Stomach (tissue), 7 donors: Measurements from ENCODE around the genes CMTM8 and DYNC1LI1.

GRCh38 chr3:32216109-32216619 lies 22.3 kb upstream of the CMTM8 start:
- PRO-cap, result no peak
- RAMPAGE, long total RNA, 5 experiments, result no peak in any of the 5 experiments
- RRBS, result no CpG with 5 or more reads among the region's 7 CpGs

GRCh38 chr3:32238428-32239211 lies at the start of gene CMTM8:
TSS of gene CMTM8 (plus strand) at chr3:32238680.
- PRO-cap, result bidirectional peak, plus-strand start at chr3:32238740, minus-strand start at chr3:32238575; unidirectional peak, plus-strand start at chr3:32238964
- RAMPAGE, long total RNA, 5 experiments, result start-site peak on the plus strand in 1 of 5 experiments, at chr3:32238678-32238734 at its widest, 6 reads per replicate; start-site peak on the minus strand in 1 of 5 experiments, at chr3:32238562-32238616 at its widest, 11 reads per replicate
- RRBS, result under 1% methylated on average over 32 of the region's 92 CpGs

- PRO-cap, result bidirectional peak, plus-strand start at chr3:32570952, minus-strand start at chr3:32570804; unidirectional peak, minus-strand start at chr3:32571186; bidirectional peak, plus-strand start at chr3:32571256, minus-strand start at chr3:32571186
- RAMPAGE, long total RNA, 5 experiments, result start-site peak on the minus strand in 5 of 5 experiments, at chr3:32570681-32570842 at its widest, 400 to 3,440 reads per replicate
- RRBS, result 1% methylated on average over 46 of the region's 99 CpGs
Measured at GRCh38 chr3:32570452-32571538, at the start of gene DYNC1LI1. TSS of gene DYNC1LI1 (minus strand) at chr3:32570858.

DNA sequence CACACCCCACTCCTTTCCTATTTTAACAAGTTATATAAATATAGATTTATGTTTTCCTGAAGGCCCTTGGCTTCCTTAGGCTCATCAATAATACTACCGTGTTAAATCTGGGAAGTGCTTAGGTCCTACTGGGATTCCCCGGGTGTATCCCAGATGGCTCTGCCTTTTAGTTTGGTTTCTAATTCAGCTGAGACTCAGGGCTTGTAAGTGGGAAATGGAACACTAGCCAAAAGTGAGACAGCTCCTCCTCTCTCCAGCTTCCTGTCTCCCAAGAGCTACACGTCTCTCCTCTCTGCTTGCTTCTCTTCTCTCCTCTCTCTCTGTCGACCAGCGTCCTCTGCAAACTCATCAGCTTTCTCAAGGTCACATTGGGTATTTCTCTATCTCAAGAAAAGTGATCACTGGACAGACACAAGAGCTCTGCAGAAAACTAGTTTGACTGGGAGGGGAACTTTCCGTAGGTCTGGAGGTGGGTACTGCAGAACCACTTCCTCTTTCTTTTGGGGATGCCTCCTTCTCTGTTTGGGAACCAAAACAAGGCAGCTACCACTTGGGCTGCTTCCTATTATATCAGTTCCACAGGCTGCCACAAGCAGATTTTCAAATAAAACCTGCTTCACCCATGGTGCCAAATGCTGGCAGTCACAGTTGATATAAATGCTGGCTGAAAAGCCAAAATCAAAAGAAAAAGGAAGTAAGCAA lies 7.0 kb upstream of the DYNC1LI1 start:
- PRO-cap, result no peak
- RAMPAGE, long total RNA, 5 experiments, result no peak in any of the 5 experiments
- RRBS, result no CpG with 5 or more reads among the region's 6 CpGs

DNA sequence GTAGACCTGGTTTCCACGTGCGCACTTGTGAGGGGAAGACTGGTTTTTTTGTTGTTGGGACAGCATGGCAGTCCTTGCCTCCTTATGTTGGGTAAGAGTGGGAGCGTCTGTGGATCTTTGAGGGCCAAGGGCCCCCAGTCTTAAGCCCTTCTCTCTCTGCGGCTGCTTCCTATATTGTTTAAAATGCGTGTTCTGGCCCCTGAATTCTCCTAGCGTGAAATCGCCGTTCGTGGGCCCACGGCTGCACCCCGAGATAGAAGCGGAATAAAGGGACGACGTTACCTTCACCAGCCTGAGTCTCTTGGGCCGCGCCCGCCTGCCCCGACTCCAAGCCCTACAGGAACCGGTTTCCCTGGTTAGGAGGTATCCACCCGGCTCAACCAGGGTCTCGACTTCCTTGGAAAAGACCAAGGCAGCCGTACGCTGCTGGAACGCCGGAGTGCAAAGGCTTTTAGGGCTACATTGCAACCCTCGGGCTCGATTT lies 1.7 kb downstream of the TRIM71 start:
- PRO-cap, result no peak
- RAMPAGE, long total RNA, 5 experiments, result no peak in any of the 5 experiments
- RRBS, result 50% methylated on average over 6 of the region's 27 CpGs

DNA sequence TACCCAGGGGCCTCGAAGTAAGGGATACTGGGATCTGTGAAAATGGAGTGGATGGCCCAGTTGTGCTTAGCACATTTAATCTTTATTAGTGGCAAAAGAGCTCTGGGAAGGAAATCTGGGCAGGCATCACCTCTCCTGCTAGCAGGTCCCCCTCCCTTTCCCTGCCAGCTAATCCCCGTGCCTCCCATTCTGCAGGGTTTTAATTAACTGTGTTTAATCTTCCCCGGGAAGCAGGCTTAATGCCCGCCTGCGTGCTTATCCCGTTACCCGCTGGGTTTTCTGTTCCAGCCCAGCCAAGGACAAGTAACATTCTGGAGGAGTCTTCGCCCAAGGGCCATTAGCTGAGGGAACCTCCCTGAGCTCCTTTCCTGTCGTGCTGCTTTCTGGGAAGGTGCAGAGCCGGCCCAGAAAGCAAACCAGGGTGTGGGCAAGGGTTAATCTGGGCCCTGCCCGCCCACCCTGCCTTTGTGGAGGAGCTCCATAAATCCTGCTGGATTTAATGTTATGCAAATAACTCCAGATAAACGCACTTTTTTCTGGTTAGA lies 25.7 kb downstream of the TRIM71 start:
- PRO-cap, result no peak
- RAMPAGE, long total RNA, 5 experiments, result no peak in any of the 5 experiments
- RRBS, result no CpG with 5 or more reads among the region's 12 CpGs

GRCh38 chr3:32902834-32903405 lies 48.5 kb upstream of the CCR4 start:
- PRO-cap, result no peak
- RAMPAGE, long total RNA, 5 experiments, result no peak in any of the 5 experiments
- RRBS, result no CpG with 5 or more reads among the region's 37 CpGs

- PRO-cap, result no peak
- RAMPAGE, long total RNA, 5 experiments, result no peak in any of the 5 experiments
- RRBS, result no CpG with 5 or more reads among the region's 5 CpGs
Measured at GRCh38 chr3:32963721-32964491, 12.5 kb downstream of the CCR4 start.

DNA sequence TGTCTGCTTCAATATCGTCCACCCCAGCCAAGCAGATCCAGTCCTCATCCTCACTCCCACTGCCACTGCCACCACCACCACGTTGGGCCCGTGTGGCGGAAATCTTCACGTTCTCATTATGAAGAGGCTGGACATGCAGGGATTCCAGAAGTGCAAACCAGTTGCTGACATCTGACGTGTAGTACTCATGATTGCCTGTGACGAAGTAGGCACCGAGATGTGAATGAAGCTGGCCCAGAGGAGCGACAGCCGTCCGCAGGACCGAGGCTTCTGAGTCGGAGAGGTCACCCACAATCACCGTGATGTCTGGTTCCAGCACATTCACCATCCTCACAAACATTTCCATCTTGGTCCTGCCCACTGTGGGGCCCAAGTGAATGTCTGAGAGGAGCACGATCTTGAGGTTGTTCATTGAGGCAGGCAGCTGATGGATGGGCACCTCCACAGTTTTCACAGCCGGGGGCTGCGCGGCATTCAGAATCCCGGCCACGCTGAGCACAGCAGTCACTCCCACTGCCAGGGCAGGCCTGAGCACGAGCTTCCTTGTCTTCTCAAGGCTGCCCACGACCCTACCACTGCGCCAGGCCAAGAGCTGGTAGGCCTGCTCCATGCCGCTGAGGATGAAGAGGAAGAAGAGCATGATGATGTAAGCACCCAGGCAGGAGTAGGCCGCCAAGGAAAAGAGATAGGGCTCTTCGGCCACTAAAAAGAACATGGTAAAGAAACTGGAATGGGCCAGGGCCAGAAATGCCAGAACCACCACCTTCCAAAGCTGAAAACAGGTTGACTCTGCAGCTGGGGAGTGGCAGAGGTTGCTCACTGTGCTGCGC lies 3.6 kb downstream of the GLB1 start:
- PRO-cap, result no peak
- RAMPAGE, long total RNA, 5 experiments, result start-site peak on the minus strand in 1 of 5 experiments, centred at position 277 of the sequence, 11 reads per replicate
- RRBS, result no CpG with 5 or more reads among the region's 27 CpGs

DNA sequence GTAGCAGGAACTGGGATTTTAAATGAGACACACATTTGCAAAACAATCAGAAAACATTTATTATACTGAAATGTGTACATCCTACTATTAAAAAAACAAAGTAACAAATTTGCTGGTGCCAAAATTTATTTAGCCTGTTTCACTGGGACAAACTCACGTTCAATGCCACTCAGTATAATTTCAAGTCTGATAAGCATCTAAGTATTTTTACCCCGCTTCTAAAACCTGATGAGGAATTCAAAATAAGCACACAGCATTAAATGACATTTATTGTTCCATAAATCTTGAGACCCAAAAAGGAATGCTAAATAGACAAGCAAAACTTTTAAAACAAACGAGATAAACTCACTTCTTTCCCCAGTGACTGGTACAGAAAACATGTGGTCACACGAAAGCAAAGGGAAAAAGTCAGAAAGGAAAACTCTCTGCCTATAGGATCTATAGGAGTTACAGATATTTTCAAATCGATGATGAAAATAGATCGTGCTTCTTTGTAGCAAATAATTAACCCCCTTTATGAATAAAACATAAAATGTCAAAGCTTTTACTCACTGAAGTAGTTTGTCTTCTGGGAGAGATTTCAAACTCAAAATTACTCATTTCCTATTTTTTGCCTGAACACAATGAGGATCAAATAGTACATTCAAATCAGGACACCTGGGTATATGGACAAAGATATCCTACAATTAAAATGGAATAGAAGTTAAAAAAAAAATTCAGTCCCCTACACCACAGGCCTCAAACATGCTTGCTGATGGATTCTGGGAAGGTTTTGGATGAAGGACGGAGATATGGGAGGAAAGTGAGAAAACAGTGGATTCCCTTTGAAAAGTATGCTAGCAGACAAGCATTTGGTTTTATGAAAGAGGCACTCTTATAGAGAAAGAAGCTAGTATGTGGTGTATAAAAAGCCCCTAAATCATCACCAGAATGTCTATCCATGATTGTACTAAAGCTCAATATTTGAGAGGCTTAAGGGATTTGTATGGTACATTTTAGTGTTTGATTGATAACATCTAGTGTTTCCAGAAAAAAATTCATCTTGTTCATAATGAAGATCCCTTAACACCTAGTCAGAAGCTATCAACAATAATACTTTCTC lies 51.6 kb downstream of the UBP1 start:
- PRO-cap, result no peak
- RAMPAGE, long total RNA, 5 experiments, result start-site peak on the minus strand in 1 of 5 experiments, centred at position 912 of the sequence, 9 reads per replicate
- RRBS, result no CpG with 5 or more reads among the region's 7 CpGs

GRCh38 chr3:33406723-33407052 lies 33.5 kb downstream of the UBP1 start:
- PRO-cap, result no peak
- RAMPAGE, long total RNA, 5 experiments, result start-site peak on the minus strand in 1 of 5 experiments, at chr3:33406472-33407006 at its widest, 18 reads per replicate
- RRBS, result no CpG with 5 or more reads among the region's 4 CpGs

GRCh38 chr3:33584589-33585154 lies 133.4 kb downstream of the CLASP2 start:
- PRO-cap, result no peak
- RAMPAGE, long total RNA, 5 experiments, result start-site peak on the minus strand in 2 of 5 experiments, at chr3:33584754-33584983 at its widest, 15 to 21 reads per replicate
- RRBS, result no CpG with 5 or more reads among the region's 4 CpGs

DNA sequence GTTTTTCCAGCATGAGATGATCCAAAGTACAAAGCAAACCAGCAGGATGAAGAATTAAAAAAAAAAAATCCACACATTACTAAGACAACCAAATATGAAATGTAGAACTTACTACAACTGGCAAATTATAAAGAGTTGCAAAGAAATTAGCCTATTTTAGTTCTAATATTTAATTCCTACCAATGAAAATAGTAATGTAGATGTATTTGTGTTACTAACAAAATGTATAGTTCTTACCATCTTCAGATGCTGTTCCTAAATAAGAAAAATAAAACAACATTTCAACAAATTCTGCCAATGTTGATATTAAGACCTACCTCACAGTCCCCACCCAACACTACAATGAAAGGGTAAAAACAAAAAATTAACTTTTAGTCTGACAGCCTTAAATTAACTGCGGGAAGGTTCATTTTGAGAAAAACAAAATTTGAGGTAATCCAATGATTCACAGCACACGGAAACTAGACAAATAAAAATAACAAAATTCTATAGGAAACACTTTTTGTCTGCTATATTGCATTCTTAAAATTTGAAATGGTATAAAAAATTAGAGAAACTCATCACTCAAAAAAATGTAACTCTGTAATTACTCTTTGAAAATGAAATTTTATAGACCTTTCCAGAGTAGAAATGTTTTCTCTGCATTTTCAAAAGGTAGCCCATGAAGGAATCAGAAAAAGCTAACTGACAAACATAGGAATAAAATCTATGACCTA lies 123.2 kb downstream of the CLASP2 start:
- PRO-cap, result no peak
- RAMPAGE, long total RNA, 5 experiments, result no peak in any of the 5 experiments
- RRBS, result no CpG with 5 or more reads among the region's 2 CpGs

DNA sequence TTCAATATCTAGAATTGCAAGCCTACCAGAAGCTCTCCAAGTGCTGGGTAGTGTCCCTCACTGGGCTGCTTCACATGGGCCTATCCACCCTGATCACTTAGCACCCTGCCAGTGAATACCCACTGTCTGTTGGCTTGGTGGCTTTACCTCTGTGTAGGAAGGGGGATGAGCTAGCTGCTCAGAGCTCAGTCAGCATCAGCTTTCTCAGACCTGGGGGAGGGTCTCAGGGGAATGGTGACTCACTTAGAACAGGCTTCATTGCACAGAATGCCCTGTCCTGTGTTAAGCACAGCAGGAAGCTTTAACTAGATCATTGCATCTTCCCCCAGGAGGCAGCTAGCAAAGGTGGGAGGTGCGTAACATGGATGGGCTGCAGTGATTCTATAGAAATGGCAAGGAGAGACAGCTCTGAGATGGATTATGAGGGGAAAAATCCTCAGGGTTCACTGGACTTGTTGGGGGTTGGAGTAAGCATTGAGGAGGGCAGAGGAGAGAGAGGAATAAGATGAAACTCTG lies 209.8 kb downstream of the PDCD6IP start:
- PRO-cap, result no peak
- RAMPAGE, long total RNA, 5 experiments, result no peak in any of the 5 experiments
- RRBS, result no CpG with 5 or more reads among the region's 1 CpG

DNA sequence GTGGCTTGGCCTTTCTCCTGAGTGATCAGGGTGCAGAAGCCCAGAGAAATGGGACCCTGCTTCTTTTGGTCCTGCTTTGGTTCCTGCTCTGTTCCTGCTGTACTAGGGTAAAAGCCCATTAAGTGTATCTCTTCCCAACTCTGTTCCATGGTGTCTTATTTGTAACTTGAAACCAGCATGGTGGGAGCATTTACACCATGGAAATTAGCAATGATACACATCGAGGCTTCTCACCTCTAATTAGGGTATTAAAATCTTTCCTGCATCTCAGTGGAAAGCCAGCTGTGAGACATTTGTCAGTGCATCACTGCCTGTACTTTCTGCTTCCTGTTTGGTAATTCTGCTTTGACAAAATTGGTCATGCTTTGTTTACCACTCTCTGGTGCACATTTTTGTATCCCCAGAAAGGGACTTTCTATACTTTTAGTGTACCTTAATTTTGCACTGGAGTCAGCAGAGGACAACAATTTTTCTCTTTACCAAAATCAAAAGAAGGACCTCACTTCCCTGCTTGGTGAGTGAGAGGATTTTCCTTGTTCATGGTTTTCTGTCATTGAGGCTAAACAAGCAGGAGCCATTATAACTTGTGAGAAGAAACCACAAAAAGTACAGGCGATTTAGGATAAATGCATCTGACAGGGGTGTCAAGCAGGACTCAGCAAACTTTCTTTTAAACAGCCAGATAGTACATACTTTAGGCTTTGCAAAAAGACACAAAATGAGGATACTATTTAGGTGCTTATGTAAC lies 402.2 kb downstream of the PDCD6IP start:
- PRO-cap, result no peak
- RAMPAGE, long total RNA, 5 experiments, result no peak in any of the 5 experiments
- RRBS, result no CpG with 5 or more reads among the region's 2 CpGs

DNA sequence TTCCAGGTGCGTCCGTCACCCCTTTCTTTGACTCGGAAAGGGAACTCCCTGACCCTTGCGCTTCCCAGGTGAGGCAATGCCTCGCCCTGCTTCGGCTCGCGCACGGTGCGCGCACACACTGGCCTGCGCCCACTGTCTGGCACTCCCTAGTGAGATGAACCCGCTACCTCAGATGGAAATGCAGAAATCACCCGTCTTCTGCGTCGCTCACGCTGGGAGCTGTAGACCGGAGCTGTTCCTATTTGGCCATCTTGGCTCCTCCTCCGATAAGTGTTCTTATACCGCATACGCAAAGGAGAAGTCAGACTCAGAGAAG lies 620.4 kb downstream of the PDCD6IP start:
- PRO-cap, result no peak
- RAMPAGE, long total RNA, 5 experiments, result no peak in any of the 5 experiments
- RRBS, result no CpG with 5 or more reads among the region's 21 CpGs

DNA sequence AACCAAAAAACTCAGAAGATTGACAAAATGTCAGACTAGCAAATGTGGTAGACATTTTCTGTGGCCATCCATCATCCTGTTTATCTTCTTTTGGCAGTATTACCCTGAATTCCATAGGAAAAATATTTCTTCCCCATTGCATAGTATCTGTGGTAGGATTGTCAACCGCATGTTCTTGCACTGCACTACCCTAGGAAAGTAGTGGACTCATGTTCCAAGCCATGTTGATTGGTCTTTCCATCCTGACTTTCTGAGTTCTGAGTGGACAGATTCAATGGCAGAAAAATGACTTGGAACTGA lies 694.7 kb downstream of the PDCD6IP start:
- PRO-cap, result unidirectional peak, minus-strand start at position 187 of the sequence
- RAMPAGE, long total RNA, 5 experiments, result no peak in any of the 5 experiments
- RRBS, result no CpG with 5 or more reads among the region's 1 CpG

DNA sequence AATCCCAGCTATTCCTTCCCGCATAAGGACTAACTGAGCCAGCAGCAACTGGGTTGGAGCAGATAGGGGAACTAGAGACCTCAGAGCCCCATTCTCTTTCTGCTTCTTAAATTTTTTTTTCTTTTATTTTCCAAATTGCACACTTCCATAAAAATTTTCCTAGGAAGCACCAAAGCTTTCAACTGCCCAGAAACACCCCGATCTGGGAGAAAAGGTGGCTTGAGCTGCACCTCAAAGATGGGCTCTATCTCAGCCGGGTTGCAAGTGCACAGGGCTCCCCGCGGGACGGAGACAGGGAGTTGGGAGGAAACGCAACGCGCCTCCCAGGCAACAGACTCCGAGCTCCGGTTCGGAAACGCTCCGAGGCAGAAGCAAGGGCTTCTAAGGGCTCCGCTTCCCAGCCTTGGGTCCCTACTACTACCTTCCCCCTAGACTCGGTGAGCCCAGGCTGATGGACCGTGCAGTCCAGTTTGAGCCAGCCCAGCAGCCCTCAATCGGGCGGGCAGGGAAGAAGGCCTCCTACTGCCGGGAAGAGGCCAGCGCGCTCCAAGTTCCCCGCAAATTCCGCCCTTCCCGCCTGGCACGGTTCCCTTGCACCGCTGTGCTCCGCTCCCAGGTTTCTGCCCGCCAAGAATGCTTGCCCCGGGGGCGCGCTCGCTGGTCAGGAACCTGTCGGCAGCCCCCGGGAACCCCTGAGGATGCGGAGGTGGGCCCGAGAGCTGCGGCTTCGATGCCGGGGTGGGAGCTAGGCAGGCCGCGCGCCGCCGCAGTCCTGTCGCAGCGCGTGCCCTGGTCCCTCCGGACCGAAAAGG lies 877 bp downstream of the TRANK1 start:
- PRO-cap, result unidirectional peak, plus-strand start at position 493 of the sequence
- RAMPAGE, long total RNA, 5 experiments, result no peak in any of the 5 experiments
- RRBS, result 2% methylated on average over 34 of the region's 50 CpGs

- PRO-cap, result no peak
- RAMPAGE, long total RNA, 5 experiments, result no peak in any of the 5 experiments
- RRBS, result no CpG with 5 or more reads among the region's 6 CpGs
Measured at GRCh38 chr3:36958706-36959167, 13.9 kb upstream of the TRANK1 start.

DNA sequence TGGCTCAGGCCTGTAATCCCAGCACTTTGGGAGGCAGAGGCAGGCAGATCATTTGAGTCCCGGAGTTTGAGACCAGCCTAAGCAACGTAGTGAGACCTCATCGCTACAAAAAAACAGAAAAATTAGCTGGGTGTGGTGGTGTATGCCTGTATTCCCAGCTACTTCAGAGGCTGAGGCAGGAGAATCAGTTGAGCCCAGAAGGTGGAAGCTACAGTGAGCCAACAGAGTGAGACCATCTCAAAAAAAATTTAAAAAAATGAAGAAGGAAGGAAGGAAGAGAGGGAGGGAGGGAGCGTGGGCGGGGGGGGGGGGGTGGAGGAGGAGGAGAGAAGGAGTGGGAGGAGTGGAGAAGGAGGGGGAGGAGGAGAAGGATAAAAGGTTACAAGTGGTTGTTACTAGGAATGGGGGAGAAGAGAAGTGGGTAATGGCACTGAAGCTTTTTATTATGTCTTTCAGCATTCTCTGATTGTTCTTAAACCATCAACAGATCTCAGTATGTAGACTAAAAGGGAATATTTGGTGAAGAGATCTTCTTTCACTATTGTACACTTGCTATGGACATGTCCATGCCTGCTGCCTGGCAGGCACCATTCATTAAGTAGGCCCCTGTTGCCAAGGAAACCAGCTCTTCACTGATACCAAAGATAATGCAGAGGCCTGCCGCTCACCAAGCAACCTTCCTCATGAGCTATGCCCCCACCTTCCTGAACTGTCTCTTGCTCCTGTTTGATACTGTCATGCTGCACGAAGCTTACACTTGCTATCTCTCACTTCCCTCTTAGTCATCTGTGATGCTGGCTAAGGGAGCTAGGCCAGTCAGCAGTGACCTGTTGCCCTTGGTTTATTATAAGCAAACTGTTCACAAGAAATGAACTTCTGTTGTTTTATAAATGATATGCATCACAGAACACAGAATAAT lies 23.3 kb downstream of the EPM2AIP1 start:
- PRO-cap, result no peak
- RAMPAGE, long total RNA, 5 experiments, result no peak in any of the 5 experiments
- RRBS, result no CpG with 5 or more reads among the region's 7 CpGs